Neural cell (in vitro differentiated cells): ENCODE measurements around the genes KMT2C and PAXIP1.

DNA sequence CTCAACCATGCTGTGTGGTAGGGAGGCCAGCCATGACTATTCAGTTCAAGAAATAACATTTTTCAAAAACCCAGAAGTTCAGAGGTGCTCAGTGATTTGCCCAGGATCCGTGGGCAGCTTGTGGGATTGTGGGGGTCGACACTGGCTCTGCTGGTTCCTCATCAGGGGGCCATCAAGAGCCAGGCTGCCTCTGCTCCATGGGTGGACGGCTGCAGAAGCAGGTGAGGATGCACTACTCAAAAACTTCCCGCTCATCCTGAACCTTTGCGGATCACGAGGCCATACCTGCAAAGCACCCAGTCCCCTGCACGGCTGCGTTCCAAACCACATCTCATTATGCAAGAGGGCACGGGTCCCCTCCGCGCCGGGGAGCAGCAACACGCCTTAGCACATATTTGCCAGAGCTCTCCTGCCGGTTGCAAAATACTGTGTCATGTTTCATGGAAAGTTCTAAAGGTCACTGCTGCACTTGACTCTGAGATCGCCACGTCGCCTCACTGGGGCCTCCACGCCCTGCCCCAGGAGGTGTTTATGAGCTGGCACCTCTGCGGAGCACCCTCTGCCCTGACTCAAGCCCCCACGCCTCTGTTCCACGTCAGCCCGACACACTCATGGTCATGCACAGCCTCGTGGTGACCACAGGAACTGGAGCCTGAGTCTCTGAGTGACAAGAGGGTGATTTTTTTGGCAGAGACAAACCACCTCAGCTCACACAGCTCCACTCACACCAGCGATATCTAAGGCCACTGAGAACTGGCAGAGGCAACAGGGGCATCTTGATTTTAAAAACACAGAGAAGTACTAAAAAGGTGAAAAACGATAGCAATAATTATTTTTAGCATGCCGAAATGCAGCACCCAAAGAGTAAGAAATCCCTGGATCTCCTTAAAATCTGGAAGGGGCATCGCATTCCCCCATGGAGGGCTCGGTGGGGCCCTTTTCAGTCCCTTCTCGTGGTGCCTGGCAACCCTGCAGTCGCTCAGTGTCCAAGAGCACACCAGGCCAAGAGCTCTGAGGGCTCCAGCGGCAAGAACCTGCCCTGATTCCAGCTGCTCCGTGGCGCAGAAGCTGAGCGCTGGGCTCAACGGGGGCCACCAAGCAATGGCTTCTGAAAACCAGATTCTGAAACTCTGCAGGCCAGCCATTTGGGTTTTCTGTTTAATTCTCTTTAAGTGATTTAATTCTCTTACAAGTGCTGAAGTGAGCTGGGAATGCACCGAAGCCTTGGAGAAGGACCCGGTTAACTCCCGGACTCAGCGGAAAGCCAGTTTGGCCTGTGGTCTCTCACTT is 131.6 kb downstream of the PRKAG2 start:
- RAMPAGE, long total RNA = no peak

DNA sequence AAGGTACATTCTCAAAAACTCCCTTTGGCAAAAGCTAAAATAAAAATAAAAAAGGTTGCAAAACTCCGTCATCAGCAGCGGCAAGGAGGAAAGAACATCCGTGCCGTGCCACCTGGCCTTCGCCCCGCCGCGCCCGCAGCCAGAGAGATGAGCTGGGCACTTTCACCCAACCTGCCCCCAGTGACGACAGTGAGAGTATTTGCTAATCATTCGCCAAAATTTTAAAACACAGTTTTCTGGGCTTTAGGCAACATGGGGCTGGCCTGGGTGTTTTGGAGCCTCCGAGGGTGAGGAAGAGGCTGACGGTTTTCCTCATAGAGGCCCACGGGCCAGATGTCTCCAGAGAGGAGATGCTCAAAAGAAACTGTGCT is 128.2 kb downstream of the PRKAG2 start:
- RAMPAGE, long total RNA = no peak

- RAMPAGE, long total RNA = no peak
Observed at GRCh38 chr7:151754094-151754797, 122.7 kb downstream of the PRKAG2 start.

DNA sequence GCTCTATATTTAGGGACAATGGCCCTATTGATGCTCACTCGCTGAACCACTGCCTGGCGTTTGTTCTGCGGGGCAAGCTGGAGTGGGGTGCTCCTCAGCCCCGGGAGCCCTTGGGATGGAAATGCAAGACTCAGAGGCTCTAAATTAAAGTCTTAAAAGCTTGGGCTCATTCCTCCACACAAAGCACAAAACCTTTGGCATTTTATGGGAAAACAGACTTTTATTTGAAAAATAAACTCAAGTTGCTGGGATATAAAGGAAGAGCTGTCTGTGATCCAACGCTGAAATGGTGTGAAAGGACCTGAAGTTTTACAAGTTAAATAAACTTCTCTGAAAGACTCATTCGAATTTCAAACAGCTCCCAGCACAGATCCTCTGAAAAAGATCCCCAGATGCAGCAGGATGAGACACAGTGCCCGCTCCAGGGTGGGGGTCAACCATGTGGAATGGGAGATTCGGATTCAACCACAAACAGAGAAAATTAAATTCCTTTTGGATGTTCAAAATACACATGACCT is 119.8 kb downstream of the PRKAG2 start:
- RAMPAGE, long total RNA = no peak

DNA sequence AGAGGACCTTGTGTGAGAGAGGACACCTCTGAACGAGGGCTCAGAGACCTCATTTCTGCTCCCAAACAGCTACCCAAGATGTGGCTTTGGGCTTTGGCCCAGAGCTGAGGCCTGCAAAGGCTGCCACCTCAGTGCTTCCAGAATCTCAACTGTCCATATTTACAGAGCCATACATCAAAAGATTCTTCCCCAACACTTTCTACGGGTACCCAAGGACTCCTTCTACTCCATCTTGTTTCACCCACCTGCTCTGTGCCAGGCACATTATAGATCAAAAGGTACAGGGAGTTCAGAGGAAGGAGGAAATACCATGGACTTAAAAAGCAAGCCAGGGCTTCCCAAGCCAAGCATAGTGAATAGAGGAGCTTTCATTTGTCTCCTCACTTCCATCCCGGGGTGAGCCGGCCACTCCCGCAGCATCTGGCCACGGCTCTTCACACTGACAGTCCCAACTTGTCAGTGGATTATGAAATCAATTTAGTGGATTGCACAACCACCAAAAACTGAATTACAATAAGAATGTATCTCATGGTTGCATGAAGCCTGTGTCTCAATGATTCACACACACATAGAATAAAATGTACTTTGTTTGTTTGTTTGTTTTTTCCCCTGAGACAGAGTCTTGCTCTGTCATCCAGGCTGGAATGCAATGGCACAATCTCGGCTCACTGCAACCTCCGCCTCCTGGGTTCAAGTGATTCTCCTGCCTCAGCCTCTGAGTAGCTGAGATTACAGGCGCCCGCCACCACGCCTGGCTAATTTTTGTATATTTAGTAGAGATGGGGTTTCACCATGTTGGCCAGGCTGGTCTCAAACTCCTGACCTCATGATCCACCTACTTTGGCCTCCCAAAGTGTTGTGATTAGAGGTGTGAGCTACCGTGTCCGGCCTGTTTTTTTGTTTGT is 79.3 kb downstream of the PRKAG2 start:
- RAMPAGE, long total RNA = no peak

DNA sequence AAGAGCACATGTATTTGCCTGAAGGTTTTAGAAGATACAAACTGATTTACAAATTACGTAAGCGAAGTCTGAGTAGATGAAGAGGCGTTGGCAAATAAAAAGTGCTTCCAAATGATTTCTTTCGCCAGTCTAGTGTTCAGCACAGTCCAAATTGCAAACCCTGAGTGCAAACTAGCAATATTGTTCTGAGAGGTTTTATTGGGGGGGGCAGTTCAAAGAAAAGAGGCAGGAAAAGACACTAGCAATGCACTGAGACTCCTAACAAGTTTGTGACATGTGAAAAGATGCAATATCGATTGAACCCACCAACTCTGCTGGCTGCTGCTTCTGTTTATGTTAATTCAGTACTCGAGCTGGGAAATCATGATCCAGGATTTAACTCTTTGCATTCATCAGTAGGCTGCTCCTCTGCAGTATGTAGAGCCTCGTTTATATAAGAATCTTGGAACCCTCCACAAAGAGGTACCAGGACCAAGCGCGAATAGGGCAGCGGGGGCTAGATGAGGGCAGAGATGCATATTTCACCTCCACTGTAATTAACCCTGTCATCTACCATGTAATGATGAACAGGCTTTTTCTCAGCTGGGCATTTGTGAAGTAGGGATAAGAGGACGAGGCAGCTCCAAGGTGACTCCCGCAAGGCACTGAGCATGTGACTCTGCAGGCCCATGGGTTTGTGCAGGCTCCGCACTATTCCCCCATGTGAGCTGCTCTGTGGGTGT is 7.9 kb downstream of the PRKAG2 start:
- RAMPAGE, long total RNA = no peak

GRCh38 chr7:151922977-151923892 is 33.0 kb upstream of the GALNTL5 start:
- RAMPAGE, long total RNA = no peak

DNA sequence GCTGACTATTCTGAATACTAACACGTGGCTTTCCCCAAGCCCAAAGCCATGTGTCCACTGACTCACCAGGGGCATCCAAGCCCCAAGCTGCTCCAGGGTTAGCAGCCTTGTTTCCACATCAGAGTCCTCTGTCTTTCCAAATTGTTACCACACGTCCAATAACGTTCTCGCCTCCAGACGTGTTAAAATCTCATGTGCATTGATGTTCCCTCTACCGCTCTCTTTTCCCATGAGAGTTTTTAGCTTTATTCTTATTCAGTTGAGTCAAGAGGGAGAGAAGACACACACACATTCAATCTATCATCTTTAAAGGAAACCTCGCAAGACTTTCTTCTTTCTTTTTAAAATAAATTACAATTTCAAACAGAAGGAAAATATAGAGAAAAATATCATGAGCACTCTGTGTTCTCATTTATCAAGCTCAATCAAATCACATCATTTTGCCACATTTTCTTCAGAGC is 8.9 kb downstream of the GALNTL5 start:
- RAMPAGE, long total RNA = no peak

DNA sequence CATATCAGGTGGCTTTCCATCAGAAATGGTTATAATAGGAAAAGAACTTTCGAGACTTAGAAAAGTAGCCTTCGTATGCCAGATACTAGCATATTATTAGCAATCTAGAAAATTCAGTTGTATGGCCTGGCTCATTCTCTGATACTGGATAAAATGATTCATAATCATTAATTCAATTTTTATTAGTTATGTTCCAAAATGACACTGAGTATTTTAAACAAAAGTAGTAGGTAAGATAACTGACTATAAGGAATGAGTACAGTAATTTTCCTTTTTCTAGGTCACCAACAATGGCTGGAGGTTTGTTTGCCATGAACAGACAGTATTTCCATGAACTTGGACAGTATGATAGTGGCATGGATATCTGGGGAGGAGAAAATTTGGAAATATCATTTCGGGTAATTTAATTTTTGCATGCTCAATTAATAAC is 84.8 kb downstream of the GALNT11 start:
- RAMPAGE, long total RNA = no peak

DNA sequence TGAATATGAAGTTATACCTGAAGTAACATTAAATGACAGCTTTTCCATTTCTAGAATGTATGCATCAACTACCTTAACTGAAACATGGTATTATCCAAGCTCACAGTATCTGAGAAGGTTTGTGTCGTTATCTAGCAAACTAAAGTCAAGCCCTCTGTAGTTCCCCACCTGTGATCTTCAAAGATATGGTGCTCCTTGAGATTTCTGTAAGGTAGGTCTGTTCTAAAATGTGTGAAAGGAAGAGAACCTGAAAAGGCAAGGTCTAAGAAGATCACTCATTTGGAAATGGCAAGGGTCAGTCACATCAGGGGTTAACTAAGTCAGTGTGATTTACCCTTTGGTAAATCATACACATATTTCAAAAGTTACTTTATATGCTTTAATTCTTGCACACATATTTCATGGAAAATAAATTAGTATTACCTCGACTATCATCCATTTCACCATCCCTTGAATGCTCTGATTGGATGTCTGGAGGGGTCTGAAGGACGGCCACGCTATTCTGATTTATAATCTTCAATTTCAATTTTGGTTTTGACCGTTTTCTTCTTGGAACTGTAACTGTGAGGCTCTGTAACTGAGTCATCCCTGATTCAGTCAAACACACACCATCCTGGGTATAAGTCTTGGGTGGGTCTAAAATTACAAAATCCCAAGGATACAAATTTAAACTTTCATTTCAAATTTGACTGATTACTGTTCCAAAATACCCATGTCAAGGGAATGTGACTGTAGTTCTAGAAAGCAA is 194.8 kb downstream of the GALNT11 start:
- RAMPAGE, long total RNA = no peak

GRCh38 chr7:152383840-152384904 is 51.6 kb downstream of the KMT2C start:
- RAMPAGE, long total RNA = no peak

- RAMPAGE, long total RNA = no peak
Observed at GRCh38 chr7:152435319-152436239, at the start of gene KMT2C. KMT2C (minus strand) TSS chr7:152436003.

DNA sequence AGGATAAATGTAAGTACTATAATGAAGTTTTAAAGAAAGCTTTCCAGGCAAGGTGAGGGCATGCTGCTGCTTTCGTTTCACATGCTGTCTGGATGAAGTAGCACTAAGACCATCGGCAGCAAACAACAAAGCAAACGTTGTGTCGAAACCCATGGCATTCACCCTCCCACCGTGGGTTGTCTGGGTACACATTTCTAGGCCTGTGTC is 43.0 kb downstream of the PAXIP1 start:
- RAMPAGE, long total RNA = no peak

DNA sequence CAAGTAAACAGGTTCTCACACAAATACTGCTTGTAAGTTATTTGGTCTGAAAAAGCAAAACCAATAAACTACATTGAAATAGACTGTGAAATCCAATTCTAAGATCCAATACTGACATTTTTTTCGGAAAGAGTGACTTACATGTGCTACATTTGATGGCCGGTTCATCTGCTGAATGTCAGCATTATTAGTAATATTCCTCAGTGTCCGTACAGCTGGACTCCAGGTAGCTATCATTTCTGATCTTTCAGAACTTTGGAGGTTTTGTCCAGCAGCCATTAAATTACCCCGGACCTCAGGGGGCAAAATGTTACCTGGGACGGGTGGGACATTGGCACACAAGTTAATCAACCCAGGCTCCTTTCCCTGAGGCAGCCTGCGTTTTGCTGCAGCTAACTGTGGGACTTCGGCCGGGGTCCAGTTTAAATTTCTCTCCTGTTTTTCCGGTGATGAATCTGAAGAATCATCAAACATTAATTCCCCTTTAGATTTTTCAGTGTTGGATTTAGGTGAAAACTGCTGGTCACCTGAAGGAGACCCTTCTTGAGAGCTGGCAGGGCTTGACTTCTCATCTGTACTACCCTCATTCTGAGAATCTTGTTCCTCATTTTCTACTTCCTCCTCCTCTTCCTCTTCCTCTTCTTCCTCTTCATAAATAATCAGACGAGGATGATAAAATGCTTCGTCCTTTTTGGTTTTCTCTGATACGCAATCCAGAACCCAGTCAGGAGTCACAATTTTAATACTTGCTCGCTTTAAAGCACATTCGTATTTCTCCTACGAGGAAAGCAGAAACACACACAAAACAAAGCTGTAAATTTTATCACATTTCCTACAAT is 27.1 kb downstream of the PAXIP1 start:
- RAMPAGE, long total RNA = no peak

- RAMPAGE, long total RNA = no peak
Observed at GRCh38 chr7:155002606-155003253, at the start of gene PAXIP1. PAXIP1 (minus strand) TSS chr7:155003124.

- RAMPAGE, long total RNA = no peak
Observed at GRCh38 chr7:155004681-155005022, 1.7 kb upstream of the PAXIP1 start.

- RAMPAGE, long total RNA = no peak
Observed at GRCh38 chr7:155224197-155224848, 73.4 kb upstream of the INSIG1 start.

DNA sequence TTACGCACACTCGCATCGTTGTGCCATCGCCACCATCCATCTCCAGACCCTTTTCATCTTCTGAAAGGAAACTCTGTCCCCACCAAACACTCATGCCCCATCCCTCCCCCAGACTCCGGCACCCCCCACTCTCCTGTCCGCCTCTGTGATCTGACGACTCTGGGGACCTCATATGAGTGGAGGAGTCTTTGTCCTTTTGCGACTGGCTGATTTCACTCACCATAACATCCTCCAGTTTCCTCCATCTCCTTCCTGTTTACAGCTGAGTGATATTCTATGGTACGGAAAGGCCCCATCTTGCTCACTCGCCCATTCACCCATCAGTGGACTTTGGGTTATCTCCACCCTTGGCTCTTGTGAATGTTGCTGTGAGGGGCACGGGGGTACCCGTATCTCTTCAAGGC is 11.9 kb upstream of the INSIG1 start:
- RAMPAGE, long total RNA = no peak

DNA sequence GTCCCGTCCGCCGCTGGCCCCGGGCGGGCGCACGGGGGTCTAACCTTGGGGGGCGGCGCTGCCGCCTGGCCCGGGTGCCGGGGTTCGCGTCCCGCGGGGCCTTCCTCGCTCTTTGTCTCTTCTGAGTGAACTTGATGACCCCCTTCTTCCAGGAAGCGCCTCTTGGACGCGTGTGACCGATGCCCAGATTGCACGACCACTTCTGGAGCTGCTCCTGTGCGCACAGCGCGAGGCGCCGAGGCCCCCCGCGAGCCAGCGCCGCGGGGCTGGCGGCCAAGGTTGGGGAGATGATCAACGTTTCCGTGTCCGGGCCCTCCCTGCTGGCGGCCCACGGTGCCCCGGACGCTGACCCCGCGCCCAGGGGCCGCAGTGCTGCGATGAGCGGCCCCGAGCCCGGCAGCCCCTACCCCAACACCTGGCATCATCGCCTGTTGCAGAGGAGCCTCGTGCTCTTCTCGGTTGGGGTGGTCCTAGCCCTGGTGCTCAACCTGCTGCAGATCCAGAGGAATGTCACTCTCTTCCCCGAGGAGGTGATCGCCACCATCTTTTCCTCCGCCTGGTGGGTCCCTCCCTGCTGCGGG is 519 bp downstream of the INSIG1 start:
- RAMPAGE, long total RNA = no peak

DNA sequence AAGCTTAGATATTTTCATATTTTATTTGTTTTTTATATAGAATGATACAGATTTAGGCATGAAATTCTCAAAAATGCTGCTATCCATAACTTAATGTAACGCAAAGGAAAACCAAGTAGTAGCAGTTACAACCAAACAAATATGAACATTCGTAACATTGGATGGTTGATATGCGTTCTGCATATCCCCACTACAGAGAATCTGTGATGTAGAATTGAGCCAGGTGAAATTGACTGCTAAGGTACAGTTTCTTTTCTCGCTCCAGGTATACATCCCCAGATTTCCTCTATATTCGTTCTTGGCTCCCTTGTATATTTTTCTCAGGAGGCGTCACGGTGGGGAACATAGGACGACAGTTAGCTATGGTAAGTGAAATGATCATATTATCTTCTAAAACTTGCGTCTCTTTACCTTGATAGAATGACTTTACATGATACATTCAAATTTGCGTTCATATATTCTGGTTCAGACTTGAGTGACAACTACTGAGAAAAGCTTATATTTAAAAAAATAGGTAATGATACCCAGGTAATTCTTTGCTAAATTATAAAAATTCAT is 4.9 kb downstream of the INSIG1 start:
- RAMPAGE, long total RNA = no peak